Hair follicular keratinocyte (primary cell): Measurements from ENCODE around the gene TSEN15.

DNA sequence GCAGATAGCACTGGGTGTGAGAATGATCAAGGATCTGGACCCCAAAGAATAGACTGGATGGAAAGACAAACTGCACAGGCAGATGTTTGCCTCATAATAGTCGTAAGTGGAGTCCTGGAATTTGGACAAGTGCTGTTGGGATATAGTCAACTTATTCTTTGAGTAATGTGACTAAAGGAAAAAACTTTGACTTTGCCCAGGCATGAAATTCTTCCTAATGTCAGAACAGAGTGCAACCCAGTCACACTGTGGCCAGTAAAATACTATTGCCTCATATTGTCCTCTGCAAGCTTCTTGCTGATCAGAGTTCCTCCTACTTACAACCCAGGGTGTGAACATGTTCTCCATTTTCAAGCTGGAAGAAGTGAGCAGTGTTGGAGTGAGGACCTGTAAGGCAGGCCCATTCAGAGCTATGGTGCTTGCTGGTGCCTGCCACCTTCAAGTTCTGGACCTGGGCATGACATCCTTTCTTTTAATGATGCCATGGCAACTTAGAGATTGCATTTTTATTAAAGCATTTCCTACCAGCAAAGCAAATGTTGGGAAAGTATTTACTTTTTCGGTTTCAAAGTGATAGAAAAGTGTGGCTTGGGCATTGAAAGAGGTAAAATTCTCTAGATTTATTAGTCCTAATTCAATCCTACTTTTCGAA lies 57.7 kb downstream of the LAMC2 start:
- RAMPAGE, long total RNA = no peak

- RAMPAGE, long total RNA = no peak
Measured at GRCh38 chr1:183286901-183287885, 101.1 kb downstream of the LAMC2 start.

GRCh38 chr1:183289000-183289569 lies 103.0 kb downstream of the LAMC2 start:
- RAMPAGE, long total RNA = no peak

GRCh38 chr1:183636712-183637093 lies 1.1 kb upstream of the ARPC5 start:
- RAMPAGE, long total RNA = no peak

DNA sequence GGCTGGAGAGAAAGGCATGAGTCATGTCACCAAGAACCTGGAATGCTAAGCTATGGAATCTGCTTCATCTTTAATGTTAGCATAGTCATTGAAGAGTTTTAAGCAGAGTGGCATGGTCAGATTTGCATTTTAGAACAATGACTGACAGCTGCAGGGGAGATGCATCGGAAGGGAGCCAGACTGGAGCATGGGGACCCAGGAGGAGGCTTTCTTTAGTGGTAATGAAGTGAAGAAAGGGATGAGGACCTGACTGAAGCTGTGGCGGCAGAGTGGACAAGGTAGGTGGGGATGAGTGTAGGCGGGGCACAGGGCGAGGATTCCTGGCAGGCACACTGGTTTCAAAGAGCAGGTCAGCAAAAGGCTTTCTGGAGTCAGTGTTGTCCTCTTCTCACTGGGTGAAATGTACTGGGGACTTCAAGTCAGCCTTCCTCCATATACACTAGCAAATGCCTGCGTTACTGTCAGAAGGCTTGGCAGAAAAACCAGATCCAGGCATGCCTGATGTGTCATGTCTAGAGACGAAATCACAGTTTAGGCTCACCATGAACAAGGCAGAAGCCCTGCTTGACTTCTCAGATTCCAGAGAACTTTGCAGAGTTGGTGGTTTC lies 8.1 kb downstream of the RGL1 start:
- RAMPAGE, long total RNA = no peak

DNA sequence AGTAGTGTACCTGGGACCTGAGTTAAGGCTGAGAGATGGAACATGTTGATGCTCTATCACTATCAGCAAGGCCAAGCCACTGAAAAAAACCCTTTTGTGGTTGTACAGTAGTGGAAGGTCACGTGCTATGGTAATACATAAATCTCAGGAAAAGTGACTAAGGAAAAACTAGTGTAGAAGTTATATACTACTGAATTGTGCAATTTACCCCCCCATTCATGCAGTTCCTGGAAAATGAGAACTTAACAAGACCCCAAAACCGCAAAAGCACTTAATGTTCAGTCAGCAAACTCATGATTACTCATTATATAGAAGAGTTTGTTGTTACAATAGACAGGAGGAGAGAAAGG lies 91.5 kb downstream of the RGL1 start:
- RAMPAGE, long total RNA = no peak

- RAMPAGE, long total RNA = no peak
Measured at GRCh38 chr1:183897481-183898197, 92.7 kb downstream of the RGL1 start.

DNA sequence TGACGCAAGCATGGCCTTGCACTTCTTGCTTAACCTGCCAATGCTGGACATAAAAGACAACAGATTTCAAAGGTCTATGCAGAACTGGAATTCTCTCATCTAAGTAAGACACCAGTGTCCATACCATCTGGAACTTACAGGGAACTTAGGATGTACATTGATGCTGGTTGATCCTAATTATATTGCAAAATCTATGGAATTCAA lies 2.6 kb downstream of the COLGALT2 start:
- RAMPAGE, long total RNA = no peak

- RAMPAGE, long total RNA = start-site peak on the plus strand at chr1:184051718-184051758, 373 and 124 reads in 2 replicates
Measured at GRCh38 chr1:184051151-184052341, at the start of gene TSEN15. TSEN15 (plus strand) TSS chr1:184051730.

DNA sequence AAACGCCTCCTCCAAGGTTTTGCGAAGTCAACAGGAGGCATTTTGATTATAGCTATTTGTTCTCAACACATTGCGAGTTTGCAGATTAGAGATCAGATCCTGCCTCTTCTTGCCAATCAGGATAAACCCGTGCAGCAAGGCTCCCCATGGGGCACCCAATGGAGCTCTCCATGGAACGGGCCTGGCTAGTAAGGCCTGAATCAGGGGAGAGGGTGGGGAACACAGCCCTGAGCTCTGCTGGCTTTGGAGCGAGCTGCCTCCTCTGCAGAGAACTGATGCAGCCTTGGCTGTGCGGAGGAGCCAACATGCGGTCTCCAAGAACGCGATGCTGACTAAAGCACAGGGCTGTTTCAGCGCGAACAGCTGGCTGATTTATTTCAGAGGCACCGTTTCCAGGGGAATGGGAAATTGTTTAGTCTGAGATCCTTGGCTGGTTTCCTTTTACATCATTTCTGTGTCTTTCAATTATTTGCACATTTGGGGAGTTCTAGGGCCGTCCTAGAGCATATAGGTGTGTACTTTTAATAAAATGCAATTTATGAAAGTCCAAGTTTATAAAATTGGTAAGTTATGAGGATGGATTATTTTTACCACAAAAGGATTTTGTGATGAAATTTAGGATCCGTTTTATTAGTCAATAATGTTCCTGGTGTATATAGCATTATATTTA lies 139.7 kb downstream of the TSEN15 start:
- RAMPAGE, long total RNA = no peak

GRCh38 chr1:184477338-184477761 lies 90.5 kb downstream of the C1orf21 start:
- RAMPAGE, long total RNA = no peak

DNA sequence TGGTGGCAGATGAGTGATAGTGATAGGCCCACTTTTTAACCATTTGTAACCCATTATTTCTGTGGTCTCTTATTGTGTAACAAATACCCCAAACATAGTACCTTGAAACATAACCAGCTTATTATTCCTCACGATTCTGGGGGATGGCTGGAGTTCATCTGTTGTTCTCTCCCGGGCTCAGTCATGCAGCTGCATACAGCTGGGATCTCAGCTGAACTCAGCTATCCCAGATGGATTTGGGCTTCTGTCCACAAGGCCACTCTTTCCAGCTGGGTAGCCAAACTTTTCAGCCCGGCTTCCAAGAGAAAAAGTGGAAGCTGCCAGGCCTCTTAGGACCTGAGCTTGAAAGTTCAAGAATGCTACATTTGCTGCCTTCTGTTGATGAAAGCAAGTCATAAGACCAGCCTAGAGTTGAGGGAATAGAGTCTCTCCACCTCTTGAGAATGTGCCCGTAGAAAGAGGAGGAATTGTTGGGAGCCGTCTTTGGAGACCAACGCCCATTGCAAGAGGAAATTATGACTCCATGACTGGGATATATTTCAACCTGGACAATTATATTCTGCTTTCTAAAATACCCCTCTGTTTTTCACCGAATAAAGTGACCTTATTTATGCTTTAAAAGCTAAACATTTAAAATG lies 95.3 kb downstream of the C1orf21 start:
- RAMPAGE, long total RNA = no peak

DNA sequence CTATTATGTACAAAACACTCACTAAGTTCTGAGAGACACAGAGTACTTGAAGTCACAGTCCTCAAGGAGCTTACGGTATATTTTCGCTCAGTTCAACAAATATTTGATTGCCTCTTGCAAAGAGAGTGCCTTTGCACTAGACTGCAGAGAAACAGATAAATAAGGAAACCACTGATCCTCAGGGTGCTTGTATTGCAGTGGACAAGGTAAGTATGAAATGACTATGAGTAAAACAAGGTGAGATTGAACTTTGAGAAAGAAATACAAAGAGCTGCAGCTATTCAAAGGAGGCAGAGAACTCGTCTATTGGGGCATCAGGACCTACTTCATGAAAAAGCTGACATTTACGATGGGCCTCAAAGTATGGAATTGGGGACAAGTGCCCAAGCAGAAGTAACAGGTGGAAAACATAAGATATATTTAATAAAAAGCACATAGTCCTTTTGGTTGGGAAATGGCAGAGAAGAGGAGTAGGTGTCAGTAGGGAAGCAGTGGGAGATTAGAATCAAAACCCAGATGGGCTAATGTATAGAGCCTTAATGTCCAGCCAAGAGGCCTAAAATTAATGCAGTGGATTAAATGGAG lies 123.4 kb downstream of the C1orf21 start:
- RAMPAGE, long total RNA = no peak

DNA sequence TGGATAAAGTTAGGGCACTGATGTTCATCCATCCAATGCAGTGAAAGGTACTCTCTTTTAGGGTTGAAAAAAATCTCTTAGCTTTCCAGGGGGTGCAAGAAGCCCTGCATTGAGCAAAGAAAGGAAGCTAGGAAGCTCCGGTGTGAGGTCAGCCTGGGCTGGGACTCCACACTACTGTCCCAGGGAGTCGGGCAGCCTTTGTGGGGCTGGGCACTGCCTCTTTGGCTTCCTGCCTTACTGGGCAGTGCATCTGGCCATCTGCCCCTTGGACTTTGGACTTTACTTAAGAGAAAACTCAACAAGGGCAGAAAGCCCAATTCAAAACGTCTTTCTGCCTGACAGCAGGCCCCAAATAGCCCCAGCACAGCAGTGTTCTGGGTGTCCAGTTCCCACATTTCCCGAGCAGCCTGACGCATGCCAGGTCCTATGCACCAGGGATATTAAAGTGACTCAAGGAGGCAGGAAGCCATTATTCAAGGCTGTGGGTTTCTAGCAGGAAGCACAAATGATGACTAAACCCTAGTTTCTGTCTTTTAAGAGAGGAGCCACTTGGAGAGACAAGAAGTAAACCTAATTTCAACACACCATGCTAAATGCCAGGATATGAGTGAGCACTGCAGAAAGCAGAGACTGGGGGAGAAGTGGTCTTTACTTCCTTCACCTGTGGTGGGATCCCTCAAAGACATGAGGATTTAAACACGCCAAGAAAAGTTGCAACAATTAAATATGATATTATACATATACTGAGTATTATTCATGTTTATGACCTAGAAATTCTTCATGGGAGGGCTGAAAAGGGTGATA lies 37.9 kb upstream of the EDEM3 start:
- RAMPAGE, long total RNA = no peak

- RAMPAGE, long total RNA = no peak
Measured at GRCh38 chr1:184840371-184841086, 85.9 kb upstream of the EDEM3 start.

DNA sequence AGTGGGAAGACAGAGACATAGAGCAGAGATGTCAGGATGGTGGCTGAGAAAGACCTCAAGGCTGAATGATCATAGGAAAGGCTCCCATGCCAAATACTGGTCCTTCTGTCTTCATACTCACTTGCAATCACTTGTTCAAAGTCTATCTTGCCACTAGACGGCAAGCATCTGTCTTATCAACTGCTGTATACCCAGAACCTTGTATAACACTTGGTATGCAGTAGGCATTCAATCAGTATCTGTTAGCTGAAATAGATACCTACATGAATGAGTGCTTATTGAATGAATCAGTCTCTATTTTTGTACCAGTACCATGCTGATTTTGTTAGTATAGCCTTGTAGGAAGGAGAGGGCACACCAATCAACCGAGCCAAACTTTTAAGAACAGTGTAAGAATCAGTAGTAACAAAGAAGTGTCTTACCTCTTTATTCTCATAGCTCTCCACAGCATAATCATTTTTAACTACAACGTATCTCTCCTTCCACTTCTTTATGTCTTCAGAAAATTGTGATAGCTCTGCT lies 80.6 kb downstream of the NIBAN1 start:
- RAMPAGE, long total RNA = no peak

GRCh38 chr1:184973303-184973898 lies 907 bp downstream of the NIBAN1 start:
- RAMPAGE, long total RNA = no peak

DNA sequence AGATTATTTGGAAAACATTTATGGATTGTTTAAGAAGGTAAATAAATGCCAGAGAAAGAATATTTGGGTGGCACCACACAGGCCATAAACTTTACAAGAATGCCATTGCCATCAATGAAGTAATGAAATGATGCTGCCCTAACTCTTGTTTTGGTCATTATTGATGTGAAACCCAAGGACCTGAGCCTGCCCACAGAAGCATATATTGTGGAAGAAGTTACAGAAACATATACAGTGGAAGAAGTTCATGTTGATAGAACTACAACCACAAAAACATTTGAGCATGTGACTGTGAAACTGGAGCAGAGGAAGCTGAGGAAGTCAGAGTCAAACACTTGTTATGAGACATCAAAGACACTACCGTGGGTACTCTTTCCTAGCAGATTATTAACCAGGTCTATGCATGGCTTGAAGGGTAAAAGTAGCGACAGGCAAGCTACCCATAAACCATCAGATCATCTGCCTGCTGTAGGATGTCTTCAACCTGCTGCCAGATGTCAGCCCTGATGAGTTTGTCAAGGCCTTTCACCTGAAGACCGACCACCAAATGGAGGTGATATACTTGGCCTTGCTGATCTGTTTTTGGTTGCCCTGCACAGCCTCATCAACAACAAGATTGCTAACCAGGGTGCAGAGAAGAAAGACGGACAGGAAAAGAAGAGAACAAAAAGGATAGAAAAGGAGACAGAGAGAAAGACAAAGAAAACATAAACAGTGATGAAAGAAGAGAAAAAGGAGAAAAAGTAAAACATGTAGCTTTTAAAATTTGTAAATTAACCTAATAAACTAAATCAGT lies 35.8 kb downstream of the IVNS1ABP start:
- RAMPAGE, long total RNA = no peak

- RAMPAGE, long total RNA = no peak
Measured at GRCh38 chr1:185420859-185421324, 103.8 kb upstream of the IVNS1ABP start.

- RAMPAGE, long total RNA = no peak
Measured at GRCh38 chr1:185427358-185427758, 110.3 kb upstream of the IVNS1ABP start.